Smooth muscle cell (in vitro differentiated cells): ENCODE results near the gene GSPT1.

GRCh38 chr16:11540868-11541231 lies 13.8 kb upstream of the ENSG00000188897 start:
- RAMPAGE, long total RNA = no peak

DNA sequence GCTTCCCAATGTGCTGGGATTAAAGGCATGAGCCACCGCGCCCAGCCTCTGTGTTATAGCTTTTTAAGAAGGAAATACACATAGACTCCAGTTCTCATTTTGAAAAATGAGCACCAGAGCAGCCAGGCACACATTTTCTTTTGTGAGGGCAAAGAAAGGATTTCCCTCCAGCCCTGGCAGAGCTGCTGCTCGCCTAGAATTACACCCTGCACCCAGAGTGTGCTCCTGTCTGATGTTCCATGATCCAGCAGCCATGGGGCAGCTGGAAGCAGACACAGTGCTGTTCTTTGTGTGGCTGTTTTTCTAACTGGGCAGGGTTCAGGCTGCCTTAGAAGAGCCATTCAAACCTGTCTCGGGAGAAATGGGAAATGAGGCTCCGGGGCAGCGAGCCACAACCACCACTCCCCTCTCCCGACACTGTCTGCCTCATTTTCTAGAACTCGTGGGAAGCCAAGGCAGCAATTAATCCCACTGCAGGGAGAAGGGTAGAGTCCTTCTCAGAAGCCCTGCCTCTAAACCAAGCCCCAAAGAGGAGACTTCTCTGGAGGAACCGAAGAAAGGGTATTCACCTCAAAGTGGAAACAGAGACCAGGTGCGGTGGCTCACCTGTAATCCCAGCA lies 28.9 kb downstream of the LITAF start:
- RAMPAGE, long total RNA = no peak

DNA sequence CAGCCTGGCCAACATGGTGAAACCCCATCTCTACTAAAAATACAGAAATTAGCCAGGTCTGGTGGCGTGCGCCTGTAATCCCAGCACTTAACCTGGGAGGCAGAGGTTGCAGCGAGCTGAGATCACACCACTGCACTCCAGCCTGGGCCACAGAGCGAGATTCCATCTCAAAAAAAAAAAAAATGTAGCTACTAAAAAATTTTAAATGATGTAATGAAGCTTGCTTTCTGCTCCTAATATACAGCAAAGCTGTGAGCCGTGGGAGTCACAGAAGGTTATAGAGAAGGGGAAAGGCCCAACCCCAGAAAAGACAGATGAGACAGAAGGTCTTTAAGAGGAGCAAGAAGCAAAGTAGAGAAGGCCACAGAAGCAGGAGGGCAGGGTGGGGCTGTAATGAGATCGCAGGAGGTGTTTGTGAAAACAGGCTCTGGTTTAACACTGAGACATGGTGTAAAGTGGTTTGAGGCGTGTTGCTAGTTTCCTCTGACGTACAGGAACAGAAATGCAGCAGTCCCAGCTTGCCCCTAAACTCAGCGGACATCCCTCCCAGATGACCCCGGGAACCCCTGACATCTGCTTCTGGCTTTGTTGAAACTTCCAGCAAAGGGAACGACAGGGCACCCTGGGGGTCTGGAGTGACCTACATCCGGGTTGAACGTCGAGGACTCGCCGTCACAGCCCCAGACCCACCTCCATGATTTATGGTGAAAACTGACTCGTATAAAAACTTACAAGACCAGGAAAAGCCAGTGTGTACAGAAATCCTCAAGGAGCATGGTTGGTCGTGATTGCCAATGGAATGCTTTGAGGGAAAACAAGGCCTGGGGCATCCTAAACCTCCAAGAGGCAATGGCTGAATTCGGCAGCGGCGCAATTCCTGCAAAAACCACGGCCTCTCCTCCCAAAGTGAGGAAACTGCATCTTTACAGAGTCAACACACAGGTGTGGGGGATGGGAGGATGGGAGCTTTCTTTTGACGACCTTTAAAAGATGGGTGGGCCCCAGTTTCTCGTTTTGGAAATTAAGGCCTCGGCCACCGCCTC lies 26.0 kb downstream of the LITAF start:
- RAMPAGE, long total RNA = no peak

- RAMPAGE, long total RNA = no peak
These were observed 25.3 kb downstream of the LITAF start for GRCh38 chr16:11561457-11561795.

DNA sequence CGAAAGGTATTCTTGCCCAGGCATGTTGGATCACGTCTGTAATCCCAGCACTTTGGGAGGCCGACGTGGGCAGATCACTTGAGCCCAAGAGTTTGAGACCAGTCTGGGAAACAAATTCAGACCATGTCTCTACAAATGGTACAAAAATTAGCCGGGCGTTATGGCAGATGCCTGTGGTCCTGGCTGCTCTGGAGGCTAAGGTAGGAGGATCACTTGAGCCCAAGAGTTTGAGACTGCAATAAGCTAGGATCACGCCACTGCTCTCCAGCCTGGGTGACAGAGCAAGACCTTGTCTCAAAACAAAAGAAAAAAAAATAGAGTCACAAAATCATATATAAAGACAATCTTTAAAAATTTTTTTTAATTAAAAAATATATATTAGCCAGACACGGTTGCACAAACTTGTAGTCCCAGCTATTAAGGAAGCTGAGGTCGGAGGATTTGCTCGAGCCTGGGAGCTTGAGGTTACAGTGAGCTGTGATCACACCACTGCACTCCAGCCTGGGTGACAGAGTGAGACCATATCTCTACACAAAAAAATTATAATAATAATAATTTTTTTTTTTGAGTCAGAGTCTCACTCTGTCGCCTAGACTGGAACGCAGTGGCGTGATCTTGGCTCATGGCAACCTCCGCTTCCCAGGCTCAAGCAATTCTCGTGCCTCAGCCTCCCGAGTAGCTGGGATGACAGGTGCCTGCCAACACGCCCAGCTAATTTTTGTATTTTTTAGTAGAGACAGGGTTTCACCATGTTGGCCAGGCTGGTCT lies 23.9 kb downstream of the LITAF start:
- RAMPAGE, long total RNA = no peak

- RAMPAGE, long total RNA = no peak
These were observed 23.4 kb upstream of the LITAF start for GRCh38 chr16:11610104-11610598.

DNA sequence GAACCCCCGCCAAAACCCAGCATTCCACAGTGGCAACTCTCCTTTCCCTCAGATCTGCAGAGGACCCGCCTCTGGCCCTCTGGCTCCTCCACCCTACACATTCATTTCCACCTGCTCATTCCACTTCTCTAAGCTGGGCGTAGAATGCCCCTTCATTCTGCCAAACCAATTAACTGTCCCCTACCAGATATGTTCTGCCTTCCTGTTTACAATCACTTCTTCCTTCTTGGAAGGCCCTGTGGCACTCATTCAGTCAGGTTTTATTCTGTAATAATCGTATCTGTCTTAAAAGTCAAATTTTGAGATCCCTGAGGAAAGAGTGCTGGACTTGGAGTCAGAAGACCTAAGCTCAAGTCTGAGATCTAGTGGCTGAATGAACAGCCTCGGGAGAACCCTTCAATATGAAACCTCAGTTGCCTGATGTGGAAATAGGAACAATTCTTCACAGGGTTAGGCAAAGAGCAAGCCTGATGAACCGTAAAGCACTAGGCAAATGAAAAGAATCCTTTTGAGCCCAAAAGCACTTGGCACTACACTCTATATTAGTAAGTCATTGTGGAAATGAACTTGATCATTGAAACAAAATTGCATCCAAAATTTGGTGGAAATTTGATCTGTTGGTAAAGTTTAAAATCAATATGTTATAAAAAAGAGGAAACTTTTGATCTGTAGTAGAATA lies 20.3 kb downstream of the TXNDC11 start:
- RAMPAGE, long total RNA = no peak

GRCh38 chr16:11730902-11731306 lies 11.8 kb downstream of the TXNDC11 start:
- RAMPAGE, long total RNA = no peak

DNA sequence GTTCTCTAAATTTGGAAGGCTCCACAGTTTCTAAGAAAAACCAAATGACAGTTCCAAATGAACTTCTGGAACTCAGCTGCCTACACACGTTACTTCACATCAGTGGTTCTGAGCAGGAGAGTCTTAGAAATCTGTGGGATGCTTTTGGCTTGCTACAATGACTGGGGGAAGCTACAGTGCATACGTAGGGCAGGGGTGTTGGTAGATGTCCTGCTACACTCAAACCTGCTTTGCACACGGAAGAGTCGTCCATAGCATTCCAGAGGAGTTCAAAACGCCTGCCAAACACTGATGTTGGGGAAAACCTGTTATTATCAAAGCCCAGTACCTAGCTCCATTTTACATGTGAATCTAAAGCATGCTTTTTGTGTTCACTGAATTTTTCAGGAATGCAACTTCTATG lies 7.9 kb downstream of the TXNDC11 start:
- RAMPAGE, long total RNA = no peak

DNA sequence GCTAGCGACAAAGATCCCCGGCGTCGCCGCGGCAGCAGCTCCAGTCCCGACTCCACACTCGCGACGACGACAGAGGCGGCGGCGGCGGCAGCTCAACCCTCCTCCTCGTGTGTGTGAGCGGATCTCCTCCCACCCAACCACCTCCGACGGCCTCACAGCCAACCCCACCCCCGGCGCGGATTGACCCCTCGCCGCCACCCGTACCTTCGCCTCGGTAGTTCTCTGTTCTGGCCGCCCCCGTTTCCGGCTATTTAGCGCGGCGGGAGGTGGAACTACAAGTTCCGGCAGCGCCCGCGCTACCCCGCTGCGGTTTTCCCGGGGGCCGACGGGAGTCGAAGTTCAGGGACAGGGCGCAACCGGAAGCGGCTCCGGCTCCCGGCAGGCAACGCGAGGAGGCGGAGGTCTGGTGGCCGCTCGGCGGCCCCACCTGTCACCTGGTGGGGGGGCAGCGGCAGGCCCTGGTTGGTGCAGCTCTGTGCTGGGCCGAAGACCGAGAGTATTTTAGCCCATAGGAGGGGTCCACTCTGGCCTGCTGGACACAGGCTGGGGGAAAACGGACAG lies at the start of gene GSPT1:
Gene GSPT1 (minus strand): TSS at position 119 of the 561 bp plus-strand sequence.
- RAMPAGE, long total RNA = no peak

DNA sequence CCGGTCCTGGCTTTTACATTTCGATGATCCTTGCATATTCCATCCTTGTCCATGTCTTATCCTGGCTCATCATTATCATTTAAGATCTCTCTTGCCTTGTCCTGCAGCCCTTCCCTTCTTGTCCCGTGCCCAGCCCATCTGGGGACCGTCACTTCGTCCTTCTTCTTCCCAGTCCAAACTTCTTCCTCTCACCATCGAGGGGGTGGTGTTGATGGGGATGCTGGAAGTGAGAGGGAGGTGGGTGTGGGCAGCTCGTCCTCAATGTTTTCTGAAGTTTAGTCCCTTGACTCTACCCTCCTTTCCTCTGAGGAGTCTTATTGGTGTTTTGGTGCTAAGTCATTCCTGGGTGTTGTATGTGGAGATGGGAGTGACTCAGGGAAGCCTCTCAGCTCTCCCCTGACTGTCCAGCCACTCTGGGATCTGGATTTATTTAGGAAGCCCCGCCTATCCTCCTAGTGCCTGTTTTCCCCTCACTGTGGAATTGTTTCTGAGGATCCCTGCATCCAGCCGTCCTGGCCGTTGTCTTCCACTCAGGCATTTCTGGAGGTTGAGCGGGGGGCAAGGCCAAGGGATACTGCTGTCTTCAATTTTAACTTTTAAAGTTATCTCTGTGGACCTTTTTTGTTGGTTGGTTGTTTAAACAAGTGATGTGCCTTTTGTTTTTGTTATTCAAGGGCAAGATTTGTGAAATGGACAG lies 1.1 kb downstream of the SNX29 start:
- RAMPAGE, long total RNA = no peak

DNA sequence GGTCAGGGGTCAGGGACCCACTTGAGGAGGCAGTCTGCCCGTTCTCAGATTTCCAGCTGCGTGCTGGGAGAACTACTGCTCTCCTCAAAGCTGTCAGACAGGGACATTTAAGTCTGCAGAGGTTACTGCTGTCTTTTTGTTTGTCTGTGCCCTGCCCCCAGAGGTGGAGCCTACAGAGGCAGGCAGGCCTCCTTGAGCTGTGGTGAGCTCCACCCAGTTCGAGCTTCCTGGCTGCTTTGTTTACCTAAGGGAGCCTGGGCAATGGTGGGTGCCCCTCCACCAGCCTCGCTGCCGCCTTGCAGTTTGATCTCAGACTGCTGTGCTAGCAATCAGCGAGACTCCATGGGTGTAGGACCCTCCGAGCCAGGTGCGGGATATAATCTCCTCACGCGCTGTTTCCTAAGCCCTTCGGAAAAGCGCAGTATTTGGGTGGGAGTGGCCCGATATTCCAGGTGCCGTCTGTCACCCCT lies 99.1 kb downstream of the SNX29 start:
- RAMPAGE, long total RNA = no peak

DNA sequence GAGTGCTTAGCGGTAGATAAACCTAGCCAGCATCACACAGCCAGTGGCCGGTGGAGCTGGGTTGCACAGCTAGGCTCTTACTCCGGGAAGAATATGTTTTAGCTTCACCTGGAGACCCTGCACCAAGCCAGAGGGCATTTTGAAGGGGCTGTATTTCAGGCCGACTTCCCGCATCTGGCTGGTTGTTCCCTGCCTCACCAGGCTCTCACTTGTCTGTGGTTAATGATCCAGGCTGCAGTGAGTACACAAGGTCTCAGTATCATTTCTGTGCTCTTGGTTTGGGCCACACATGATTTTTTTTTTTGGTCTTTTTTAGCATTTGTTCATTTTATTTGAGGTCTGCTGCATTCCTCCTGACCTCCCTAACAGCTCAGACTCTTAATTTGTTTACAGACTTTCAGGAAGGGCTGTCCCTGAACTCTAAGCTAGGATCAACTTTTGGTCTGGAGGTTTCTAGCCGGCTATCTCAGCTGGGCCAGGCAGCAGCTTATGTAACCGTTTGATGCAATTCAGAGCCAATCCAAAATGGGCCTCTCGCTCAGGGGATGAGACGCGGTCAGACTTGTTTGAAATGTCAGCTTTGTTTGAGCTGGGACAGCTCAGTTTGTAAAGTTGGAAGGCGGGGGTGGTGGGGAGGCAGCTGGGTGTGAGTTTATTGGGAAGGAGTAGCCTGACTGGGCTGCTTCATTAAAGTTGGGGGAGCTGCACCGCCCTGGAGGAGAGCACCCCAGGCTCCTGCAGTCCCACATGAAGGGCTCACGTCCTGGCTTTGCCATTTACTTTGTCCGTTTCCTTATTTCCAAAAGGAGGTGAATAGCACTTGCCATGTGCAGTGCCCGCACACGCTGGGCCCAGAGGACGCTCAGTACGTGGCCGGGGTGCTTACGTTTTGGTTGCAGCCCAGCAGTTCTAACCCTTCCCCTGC lies 121.0 kb downstream of the SNX29 start:
- RAMPAGE, long total RNA = no peak

DNA sequence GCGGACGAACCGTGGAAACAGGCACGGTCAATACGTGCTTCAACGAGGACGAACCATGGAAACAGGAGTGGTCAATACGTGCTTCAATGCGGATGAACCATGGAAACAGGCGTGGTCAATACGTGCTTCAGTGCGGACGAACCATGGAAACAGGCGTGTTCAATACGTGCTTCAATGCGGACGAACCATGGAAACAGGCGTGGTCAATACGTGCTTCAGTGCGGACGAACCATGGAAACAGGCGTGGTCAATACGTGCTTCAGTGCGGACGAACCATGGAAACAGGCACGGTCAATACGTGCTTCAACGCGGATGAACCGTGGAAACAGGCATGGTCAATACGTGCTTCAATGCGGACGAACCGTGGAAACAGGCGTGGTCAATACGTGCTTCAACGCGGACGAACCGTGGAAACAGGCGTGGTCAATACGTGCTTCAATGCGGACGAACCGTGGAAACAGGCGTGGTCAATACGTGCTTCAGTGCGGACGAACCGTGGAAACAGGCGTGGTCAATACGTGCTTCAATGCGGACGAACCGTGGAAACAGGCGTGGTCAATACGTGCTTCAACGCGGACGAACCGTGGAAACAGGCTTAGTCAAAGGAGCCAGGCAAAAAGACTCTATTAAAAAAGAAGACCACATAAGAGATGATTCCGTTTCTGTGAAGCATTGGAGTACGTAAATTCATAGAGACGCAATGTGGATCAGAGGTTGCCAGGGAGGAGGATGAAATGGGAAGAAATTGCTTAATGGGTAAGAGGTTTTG lies 140.5 kb downstream of the SNX29 start:
- RAMPAGE, long total RNA = no peak

GRCh38 chr16:12147546-12148607 lies 171.3 kb downstream of the SNX29 start:
- RAMPAGE, long total RNA = no peak

DNA sequence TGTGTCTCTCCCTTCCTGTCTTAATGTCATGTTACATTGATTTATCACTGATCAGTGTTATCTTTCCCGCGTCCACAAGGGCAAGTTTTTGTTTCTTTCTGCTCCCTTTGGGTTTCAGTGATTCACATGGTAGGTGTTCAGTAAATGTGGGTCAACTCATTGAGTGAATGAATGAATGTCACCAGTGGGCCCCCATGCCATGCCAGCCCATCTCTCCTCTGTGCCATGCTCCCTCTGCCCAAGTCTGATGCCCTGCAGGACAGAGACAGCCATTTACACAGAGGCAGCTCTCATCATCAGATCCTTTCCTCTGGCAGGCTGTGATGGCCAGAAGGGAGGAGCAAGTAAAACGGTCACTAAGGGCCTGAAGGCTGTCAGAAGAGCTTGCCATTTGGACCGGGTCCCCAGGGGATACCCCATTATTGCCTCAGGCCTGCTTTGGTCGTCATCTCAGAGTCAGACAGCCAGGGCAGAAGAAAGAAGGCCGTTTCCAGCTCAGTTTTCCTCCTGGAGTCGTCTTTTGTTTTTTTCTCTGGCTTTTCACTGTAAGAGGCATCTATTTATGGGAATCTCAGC lies 386.3 kb downstream of the SNX29 start:
- RAMPAGE, long total RNA = no peak

GRCh38 chr16:12372246-12372854 lies 395.8 kb downstream of the SNX29 start:
- RAMPAGE, long total RNA = no peak

DNA sequence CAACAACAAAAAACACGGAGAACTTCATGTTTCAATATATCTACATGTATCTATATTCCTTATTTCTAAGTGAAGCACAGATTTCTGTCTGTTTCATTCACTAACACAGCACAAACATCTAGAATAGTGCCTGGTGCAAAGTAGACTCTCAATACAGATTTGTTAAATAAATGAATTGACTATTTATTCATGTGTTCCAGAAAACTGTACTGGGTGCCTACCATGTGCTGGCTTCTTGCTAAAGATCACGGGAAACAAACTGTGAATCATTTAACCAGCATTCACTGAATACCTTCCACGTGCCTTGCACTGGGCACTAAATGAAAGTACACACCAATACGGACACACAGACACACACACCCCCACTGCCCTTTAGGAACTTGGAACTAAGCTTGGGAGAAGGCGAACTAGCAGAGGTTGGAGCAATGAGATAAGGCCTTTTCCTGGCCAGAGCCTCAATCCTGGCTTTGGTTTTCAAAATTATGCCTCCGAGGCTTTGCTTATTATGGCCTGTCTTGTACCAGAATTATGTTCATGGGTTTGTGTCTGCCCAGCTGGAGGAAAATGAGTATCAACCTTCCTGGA lies 32.5 kb downstream of the CPPED1 start:
- RAMPAGE, long total RNA = no peak

DNA sequence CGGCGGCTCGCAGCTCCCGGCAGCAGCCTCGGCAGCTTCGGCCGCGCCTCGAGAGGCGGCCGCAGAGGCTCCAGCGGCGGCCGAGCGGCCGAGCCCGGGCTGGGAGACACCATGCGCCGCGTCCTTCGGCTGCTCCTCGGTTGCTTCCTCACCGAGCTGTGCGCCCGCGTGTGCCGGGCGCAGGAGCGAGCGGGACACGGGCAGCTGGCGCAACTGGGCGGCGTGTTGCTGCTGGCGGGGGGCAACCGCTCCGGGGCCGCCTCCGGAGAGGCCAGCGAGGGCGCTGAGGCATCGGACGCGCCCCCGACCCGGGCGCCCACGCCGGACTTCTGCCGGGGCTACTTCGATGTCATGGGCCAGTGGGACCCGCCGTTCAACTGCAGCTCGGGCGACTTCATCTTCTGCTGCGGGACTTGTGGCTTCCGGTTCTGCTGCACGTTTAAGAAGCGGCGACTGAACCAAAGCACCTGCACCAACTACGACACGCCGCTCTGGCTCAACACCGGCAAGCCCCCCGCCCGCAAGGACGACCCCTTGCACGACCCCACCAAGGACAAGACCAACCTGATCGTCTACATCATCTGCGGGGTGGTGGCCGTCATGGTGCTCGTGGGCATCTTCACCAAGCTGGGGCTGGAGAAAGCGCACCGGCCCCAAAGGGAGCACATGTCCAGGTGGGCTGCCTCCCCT lies 701 bp downstream of the SHISA9 start:
- RAMPAGE, long total RNA = no peak

GRCh38 chr16:13936548-13937242 lies 16.7 kb downstream of the ERCC4 start:
- RAMPAGE, long total RNA = no peak